ENCODE measurements around the genes TOX4, OR4E2 and OR6J1.

DNA sequence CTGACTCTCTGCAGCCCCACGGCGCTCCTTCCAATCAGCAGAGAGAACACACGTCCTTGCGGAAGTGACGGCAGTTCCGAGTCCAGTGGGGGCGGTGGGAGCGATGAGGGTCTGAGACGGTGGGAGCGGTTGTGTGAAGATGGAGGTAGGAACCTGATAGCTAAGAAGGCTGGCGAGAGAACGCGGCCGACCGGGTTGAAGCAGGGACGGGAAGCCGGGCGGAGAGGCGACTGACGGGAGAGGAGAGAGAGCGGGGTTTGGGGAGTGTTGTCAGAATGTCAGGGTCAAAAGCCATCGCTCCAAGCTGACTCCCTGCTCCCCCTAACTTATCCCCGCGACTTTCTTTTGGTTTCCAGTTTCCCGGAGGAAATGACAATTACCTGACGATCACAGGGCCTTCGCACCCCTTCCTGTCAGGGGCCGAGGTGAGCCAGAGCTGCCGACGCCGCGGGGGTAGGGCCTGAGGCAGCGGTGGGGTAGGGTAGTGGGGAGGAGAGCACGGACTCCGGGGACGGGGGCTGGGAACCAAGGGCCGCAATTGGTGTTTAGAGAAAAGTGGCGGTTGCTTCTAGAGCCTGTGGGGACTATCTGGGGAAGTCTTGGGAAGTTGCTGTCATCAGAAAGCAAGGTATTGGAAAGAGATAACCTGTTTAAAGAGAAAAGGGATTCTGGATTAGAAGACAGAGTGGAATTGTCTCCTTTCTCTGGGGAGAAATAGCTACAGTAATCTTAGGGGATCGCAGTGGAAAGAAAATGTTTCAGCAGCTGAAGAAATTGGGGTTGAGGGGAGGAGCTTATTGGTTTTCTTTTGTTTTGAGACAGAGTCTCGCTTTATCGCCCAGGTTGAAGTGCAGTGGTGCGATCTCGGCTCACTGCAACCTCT, at the start of gene TOX4:
TSS of gene TOX4 (plus strand) at position 56 of the 883 bp plus-strand sequence.
- PRO-cap, 10 experiments = peak in 10 of 10 experiments; most common plus-strand start position 85 of the sequence (in 10)

DNA sequence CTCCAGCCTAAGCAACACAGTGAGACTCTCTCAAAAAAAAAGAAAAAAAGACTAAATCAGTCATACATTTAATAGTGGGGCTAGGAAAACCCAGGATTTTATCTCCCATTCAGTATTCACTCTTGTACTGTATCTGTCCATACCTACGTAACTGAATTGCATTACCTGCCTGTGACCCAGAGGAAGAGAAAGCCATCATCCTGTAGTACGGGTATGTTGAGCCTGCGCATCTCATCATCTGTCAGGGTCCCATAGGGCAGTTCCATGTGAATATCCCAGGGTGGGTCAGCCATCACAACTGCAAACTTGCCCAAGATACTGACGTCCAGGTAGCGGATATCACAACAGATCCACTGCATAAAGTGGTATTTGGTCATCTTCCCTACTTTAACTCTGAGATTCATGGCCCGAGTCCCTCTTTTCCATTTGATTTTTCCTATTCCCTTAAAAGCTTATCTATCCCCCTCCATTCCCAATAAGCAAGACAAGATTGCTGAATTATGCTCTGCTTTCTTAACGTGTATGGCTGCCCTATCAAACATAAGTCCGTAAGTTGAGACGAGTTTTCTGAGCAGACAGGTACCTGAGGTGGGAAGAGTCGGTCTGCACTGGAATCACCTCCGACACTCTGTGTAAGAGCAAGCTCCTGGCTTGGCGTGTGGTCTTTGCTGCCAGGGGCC, 10.7 kb downstream of the METTL3 start:
- PRO-cap, 10 experiments = peak in 1 of 10 experiments; most common minus-strand start position 629 of the sequence (in 1)

GRCh38 chr14:21511402-21511779, 251 bp upstream of the METTL3 start:
- PRO-cap, 10 experiments = peak in 10 of 10 experiments; most common plus-strand start chr14:21511553 (in 10)

GRCh38 chr14:21653677-21653885, at the start of gene OR4E2:
OR4E2 (plus strand) TSS chr14:21653835.
- PRO-cap, 10 experiments = no peak in any of the 10 experiments

GRCh38 chr14:21673424-21673673, 269 bp downstream of the OR4E1 start:
- PRO-cap, 10 experiments = no peak in any of the 10 experiments

- PRO-cap, 10 experiments = no peak in any of the 10 experiments
Measured at GRCh38 chr14:21723465-21723967, 49.9 kb upstream of the OR4E1 start.

DNA sequence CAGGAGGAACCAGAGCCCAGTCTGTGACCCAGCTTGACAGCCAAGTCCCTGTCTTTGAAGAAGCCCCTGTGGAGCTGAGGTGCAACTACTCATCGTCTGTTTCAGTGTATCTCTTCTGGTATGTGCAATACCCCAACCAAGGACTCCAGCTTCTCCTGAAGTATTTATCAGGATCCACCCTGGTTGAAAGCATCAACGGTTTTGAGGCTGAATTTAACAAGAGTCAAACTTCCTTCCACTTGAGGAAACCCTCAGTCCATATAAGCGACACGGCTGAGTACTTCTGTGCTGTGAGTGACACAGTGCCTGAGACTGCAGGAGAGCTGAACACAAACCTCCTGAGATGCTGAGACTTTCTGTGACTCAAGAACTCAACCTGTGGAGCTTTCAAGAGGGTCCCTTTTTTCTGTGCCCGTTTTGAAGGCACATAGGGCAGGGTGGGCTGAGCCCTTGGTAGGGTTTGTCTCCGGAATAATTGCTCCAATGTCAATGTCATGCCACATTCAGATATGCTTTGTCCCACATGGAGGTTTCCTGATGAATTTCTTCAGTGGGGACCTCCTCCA, 305.3 kb upstream of the OR4E1 start:
- PRO-cap, 10 experiments = no peak in any of the 10 experiments

- PRO-cap, 10 experiments = no peak in any of the 10 experiments
Measured at GRCh38 chr14:21997315-21997847, 323.8 kb upstream of the OR4E1 start.

DNA sequence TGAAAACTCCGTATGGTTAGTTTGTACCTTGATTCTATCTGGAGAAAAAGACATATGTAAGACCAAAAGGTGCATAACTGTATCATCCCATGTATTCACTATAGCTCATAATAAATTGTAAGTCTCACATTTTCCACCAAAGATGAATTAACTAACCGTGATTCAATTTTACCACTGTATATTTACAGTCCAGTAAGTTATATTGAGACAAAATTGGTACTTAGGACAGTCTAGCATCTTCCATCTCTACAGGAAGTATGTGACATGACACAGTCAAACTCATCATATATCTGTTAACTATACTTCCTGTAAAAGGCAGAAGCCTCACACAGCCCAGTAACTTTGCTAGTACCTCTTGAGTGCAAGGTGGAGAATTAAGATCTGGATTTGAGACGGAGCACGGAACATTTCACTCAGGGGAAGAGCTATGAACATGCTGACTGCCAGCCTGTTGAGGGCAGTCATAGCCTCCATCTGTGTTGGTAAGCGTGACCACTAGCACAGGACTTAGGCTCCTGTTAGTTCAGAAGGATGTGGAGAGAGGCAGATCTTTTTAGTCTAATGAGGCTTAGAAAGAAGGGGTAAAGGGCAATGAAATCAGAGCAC, 333.7 kb upstream of the OR4E1 start:
- PRO-cap, 10 experiments = no peak in any of the 10 experiments

DNA sequence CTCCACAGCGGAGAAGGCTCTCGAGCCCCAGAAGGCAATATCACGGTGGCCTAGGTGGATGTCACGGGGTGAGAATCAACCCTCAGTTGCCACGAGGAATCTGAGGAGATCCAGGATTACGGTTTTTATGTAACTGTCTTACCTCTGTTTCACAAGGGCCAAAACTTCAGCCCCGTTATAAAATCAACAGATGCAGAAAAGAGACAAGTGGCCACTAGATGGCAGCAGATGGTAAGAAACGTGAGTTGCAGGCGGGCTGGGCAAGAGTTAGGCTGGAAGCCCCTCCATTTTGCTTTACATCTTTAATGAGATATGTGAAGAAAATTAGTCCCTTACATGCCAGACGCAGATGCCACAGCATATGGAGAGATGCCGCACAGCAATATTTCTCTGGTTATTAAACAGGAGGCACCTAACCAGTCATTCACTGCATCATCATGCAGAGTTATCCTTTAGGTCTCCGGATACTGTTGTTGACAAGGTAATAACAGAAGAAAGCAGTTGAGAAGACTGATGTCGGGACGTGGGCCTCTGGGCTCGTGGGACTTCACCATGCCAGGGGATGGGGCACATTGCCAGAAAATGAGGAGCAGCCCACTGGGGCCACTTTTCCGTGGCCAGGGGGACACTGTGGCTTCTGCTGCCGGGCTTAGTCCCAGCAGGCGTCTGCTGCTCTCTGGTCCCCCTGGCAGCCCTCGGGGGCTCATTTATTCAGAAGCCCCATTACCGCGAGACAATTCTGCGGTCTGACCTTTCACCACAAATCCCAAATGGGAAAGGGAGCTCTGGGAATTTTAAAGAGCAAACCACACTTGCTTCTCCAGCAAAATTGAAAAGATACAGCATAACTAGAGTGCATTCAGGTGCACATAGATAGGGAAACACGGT, 201.4 kb downstream of the DAD1 start:
- PRO-cap, 10 experiments = no peak in any of the 10 experiments

- PRO-cap, 10 experiments = no peak in any of the 10 experiments
Measured at GRCh38 chr14:22418435-22419315, 170.3 kb downstream of the DAD1 start.

GRCh38 chr14:22483947-22485039, 104.7 kb downstream of the DAD1 start:
- PRO-cap, 10 experiments = no peak in any of the 10 experiments

- PRO-cap, 10 experiments = no peak in any of the 10 experiments
Measured at GRCh38 chr14:22487964-22488339, 101.1 kb downstream of the DAD1 start.

GRCh38 chr14:22499498-22500006, 89.5 kb downstream of the DAD1 start:
- PRO-cap, 10 experiments = no peak in any of the 10 experiments

- PRO-cap, 10 experiments = no peak in any of the 10 experiments
Measured at GRCh38 chr14:22516124-22516516, 72.9 kb downstream of the DAD1 start.

DNA sequence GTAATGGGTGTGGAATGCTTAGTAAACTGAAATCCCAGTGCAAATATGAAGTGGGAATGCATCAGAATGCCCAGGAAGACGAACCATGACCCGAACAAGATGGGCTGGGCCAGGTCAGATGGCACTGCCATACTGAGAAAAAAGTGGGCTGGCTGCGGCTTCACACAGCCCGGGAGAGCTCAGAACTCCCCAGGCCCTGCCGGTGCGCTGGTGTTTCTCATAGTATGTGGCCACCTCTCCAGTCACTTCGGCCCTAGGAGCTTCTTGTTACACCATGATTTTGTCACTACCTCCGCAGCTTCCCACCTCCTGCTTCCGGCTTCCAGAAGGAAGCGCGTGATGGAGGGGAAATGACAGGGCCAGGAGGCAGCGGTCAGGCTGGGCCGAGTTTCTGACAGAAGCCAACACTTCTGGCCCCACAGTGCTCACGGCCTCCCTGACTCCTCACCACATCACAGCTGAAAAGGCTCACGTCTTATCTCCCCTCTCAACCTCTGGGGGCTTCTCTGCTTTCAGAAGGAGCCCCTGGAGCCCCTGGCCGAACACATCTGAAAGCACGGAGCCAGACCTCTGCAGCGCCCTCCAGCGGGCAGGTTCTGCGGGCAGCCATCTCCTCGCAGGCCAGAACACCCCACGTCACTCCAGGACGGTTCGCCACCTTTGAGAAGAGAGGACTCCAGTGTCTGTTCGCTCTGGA, 30.7 kb downstream of the DAD1 start:
- PRO-cap, 10 experiments = no peak in any of the 10 experiments

DNA sequence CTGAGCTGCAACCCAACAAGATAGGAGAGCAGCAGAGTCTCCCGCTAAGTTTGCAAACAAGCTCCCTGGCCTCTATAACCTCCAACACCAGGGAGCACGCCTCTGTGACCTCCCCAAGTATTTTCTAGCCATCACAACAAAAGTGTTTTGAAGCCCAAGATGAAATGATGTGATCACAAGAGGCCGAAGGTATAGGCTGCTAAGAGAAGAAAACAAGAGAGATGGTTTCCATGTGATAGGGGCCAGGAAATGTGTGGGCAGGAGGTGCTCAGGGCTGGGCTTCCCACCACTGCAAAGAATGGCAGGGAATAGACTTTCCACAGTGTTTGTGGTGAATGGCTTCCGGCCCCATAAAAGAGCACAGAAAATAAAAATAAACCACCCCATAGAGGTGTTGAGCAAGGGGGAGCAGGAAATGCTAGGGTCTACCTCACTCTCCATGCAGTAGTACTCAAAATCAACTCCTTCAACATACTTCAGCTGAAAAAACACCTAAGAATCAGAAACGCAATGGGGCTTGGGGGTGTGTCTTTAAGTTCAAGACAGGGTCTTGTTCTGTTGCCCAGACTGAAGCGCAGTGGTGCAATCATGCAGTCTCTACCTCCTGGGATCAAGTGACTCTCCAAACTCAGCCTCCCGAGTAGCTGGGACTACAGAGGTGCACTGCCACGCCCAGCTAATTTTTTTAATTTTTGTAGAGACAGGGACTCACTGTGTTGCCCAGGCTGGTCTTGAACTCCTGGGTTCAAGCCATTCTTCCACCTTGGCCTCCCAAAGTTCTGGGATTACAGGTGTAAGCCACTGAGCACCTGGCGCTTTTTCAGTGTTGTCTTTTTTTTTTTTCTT, 27.2 kb downstream of the DAD1 start:
- PRO-cap, 10 experiments = no peak in any of the 10 experiments

- PRO-cap, 10 experiments = no peak in any of the 10 experiments
Measured at GRCh38 chr14:22644144-22644550, at the start of gene OR6J1. OR6J1 (minus strand) TSS chr14:22644352.

- PRO-cap, 10 experiments = no peak in any of the 10 experiments
Measured at GRCh38 chr14:22824561-22825346, 4.9 kb upstream of the MRPL52 start.

GRCh38 chr14:22919222-22920304, 614 bp upstream of the RBM23 start:
- PRO-cap, 10 experiments = peak in 10 of 10 experiments; most common plus-strand start chr14:22919541 (in 7)